Epithelial cell of alveolus of lung (primary cell): Measurements from ENCODE around the genes MARCHF7 and ITGB6.

GRCh38 chr2:159711805-159712806, at the start of gene MARCHF7:
Gene MARCHF7, plus strand, starts transcription at chr2:159712506.
- RAMPAGE, long total RNA = start-site peak on the minus strand at chr2:159712182-159712449, 69 and 27 reads in 2 replicates; start-site peak on the plus strand at chr2:159712480-159712572, 517 and 884 reads in 2 replicates
- RRBS = 1% methylated on average over 11 of the region's 76 CpGs

DNA sequence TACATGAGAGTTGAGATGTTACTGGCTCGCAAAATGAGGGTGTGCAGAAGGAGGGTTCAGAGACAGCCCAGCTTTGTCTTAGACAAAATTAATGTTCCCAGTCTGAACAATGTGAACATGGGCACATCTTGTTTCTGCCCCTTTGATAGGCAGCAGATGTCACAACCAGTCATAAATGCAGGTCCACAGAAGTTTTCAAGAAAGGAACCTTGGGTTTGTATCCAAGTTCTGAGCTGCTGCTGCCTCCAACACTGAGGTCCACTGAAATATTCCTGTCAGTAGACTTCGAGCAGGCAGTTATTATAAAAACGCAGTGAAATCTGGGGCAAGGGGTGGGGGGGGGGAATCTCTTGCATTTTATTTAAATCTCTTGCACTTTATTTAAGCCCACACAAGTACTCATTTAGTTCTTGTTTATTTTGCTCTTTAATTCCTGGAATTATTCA, 1.1 kb downstream of the CD302 start:
- RAMPAGE, long total RNA = no peak
- RRBS = no CpG with 5 or more reads among the region's 3 CpGs

DNA sequence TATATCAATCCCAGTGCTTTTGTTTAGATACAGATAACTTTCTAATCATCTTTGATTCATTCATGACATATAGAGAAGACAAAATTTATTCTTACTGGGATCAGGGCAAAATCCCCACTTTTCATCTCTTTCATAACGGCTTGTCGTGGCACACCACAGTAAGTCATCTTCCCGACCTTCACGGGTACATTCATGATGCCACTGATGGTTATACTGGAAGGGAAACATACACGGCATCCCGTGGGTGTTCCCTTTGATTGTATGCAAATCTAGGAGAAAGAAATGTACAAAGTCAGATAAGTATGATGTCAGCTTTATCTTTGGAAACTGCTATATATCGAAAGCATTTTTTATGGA, 20.5 kb downstream of the PLA2R1 start:
- RAMPAGE, long total RNA = no peak
- RRBS = no CpG with 5 or more reads among the region's 7 CpGs

- RAMPAGE, long total RNA = no peak
- RRBS = no CpG with 5 or more reads among the region's 10 CpGs
These were observed at the start of gene ITGB6 for GRCh38 chr2:160199577-160200658. Gene ITGB6, minus strand, starts transcription at chr2:160200272.

DNA sequence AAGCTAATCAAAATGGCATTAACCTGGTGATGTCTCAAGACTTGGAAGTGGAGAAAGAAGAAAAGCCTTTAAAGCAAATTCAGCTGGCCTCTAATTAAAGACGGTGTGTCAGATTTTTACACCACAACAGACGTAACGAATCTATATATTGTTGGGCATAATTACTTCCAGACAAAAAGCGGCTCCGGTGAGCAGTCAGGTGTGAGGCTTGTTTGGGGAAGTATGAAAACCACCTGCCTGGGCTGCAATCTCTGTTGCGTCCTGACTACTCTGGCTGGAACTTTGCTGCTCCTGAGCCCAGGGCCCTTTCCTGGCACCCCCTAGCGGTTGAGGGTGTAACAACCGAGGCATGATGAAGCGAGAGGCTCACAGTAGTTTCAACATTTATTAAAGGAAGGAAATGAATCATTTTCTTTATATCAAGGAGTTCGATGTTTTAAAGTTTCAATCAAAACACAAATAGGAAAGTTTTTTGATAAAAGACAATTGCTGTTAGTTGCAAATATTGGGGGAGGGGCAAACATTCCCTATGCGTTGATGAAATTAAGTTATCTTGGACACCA, 10.5 kb upstream of the ITGB6 start:
- RAMPAGE, long total RNA = no peak
- RRBS = no CpG with 5 or more reads among the region's 11 CpGs

GRCh38 chr2:160331327-160331763, 131.3 kb upstream of the ITGB6 start:
- RAMPAGE, long total RNA = no peak
- RRBS = no CpG with 5 or more reads among the region's 3 CpGs

GRCh38 chr2:160371515-160371968, 122.1 kb downstream of the RBMS1 start:
- RAMPAGE, long total RNA = no peak
- RRBS = no CpG with 5 or more reads among the region's 6 CpGs

GRCh38 chr2:160453684-160454260, 39.8 kb downstream of the RBMS1 start:
- RAMPAGE, long total RNA = no peak
- RRBS = no CpG with 5 or more reads among the region's 2 CpGs

DNA sequence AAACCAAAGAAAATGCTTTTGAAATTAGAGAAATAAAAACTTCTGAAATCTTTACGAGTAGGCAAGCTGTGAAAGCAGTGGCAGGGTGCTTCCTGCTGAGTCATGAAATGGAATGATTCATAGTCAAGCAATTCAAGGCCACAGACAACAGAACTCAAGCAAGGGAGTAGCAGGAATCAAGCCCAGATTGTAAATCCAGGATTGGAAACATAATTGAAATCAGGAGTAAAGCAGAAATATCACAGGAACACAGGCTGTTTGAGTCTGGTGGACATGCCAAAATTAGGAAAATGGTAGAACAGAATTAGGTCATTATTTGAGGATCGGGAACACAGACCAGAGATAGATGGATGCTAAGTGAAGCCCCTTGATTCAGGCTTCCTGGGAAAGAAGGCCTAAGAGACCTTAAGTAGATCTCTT, 36.9 kb upstream of the TANK start:
- RAMPAGE, long total RNA = no peak
- RRBS = no CpG with 5 or more reads among the region's 2 CpGs

GRCh38 chr2:161140975-161141332, 19.3 kb upstream of the TANK start:
- RAMPAGE, long total RNA = no peak
- RRBS = no CpG with 5 or more reads among the region's 2 CpGs

DNA sequence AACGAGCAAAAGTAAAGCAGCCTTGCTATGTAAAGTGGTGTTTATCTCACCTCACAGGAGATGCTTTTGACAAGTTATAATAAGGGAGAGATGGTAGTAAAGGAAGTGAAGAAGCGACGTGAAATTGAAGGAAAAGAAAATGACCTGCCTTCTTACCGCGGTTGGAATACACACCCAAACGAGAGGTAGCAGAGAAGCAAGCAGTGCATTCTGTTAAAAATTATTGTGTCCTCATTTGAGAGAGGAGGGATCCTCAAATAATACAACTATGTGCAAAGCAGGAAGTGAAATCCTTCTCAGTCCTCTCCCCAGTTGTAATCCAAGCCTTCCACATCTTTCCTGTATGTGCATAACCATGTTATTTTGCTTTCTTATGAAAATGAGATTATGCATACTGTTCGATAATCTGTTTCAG, 1.0 kb downstream of the TANK start:
- RAMPAGE, long total RNA = no peak
- RRBS = no CpG with 5 or more reads among the region's 7 CpGs

GRCh38 chr2:161162500-161163470, 2.6 kb downstream of the TANK start:
- RAMPAGE, long total RNA = no peak
- RRBS = no CpG with 5 or more reads among the region's 3 CpGs

- RAMPAGE, long total RNA = no peak
- RRBS = no CpG with 5 or more reads among the region's 6 CpGs
These were observed 238.4 kb downstream of the GCA start for GRCh38 chr2:162582245-162582821.

- RAMPAGE, long total RNA = no peak
- RRBS = no CpG with 5 or more reads among the region's 5 CpGs
These were observed 70.0 kb downstream of the KCNH7 start for GRCh38 chr2:162768540-162769059.

- RAMPAGE, long total RNA = no peak
- RRBS = no CpG with 5 or more reads among the region's 4 CpGs
These were observed 31.2 kb upstream of the GRB14 start for GRCh38 chr2:164652340-164652958.

DNA sequence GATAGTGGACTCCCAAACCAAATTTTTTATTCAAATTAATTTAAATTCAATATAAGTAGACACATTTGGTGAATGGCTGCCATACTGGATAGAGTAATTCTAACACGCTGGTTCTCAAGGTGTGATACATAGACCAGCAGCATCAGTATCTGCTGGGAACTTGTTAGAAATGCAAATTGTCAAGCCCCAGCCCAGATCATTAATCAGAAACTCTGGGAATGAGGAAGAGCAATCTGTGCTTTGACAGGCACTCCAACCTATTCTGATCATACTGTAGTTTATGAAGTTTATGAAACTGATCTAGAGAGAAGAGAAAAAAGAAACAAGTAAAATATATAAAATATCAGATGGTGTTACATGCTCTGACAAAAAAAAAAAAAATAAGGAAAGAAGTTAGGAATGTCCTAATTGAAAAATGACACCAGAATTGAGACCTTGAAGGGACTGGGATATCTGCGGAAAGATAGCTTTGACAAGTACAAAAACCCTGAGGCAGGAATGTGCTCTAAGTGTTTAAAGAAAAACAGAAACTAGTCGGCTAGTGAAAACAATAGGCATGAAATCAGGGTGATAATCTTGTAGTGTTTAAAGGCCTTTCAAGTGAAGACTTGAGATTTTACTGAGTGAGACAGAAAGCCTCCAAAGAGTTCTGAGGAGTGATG, 107.6 kb downstream of the COBLL1 start:
- RAMPAGE, long total RNA = no peak
- RRBS = no CpG with 5 or more reads among the region's 3 CpGs

DNA sequence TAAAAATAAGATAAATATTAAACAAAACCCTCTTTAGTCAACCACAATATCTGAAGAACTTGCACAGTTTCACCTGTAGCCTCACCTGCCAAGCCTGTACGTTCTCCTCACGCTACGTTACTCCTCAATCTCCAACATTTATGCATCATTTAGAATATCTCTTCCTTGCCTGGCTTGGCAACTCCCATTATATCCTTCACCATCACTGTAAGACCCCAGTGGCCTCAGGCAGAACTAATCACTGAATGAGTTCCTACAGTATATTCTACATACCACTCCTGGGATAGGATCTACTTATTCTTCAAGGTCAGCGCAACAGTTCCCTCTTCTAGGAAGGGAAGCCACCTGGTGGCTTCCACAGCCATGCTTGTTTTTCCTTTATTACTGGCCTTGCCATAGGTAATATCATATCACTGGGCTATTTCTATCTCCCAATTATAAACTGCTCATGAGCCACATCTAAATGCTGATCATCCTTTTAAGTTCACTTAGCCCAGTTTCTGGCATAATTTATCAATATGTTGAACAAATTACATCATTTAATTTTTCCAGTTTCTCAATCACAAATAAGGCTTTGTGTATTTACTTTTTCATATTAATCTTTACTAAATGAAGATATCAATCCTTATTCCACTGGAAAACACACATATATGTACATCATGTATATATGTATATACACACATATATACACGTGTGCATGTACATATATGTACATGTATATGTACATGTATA, 24.0 kb downstream of the COBLL1 start:
- RAMPAGE, long total RNA = no peak
- RRBS = no CpG with 5 or more reads among the region's 5 CpGs

GRCh38 chr2:166090502-166090762, 37.4 kb downstream of the SCN1A start:
- RAMPAGE, long total RNA = no peak
- RRBS = no CpG with 5 or more reads among the region's 1 CpG

- RAMPAGE, long total RNA = no peak
- RRBS = no CpG with 5 or more reads among the region's 4 CpGs
These were observed 57.0 kb upstream of the SCN1A start for GRCh38 chr2:166184704-166185244.

DNA sequence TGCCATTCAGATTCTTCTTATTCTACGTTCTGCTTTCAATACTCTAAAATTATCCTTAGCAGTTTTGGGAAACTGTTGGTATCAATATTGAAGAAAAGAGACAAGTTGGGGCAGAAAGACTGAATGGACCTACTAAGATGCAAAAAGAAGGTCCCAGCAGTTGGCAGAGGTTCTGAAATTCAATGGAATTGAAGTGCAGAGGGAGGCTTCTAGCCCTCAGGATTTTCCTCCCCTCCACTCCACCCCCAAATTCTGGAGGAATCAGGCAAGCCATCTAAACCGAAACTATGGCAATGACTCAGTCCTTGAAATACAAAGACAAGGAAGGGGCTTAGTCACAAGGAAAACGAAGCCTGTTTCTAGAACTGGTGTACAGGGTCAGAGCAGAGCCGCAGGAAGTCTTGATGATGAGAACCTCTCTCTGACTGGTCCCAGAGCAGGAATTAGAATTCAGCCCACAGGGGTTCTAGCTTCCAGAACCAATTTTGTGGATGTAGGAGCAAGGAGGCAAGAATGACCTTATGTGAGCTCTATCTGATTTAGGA, 111.7 kb upstream of the SCN1A start:
- RAMPAGE, long total RNA = no peak
- RRBS = no CpG with 5 or more reads among the region's 4 CpGs